Neural crest cell (in vitro differentiated cells): ENCODE measurements around the genes TADA3, TTLL3, FANCD2, TATDN2 and SLC6A11.

DNA sequence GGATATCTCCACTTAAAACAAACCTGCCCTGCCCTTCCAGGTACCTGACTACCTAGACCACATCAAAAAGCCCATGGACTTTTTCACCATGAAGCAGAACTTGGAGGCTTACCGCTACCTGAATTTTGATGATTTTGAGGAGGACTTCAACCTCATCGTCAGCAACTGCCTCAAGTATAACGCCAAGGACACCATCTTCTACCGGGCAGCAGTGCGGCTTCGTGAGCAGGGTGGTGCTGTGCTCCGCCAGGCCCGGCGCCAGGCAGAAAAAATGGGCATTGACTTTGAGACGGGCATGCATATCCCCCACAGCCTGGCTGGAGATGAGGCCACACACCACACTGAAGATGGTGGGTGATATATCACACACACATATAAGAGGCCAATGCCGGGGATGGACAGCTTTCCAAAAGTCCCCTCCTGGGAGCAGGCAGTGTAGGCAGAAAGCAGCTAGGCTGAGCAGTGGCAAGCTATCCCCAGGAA lies 6.8 kb upstream of the OGG1 start:
- PRO-cap = no peak

DNA sequence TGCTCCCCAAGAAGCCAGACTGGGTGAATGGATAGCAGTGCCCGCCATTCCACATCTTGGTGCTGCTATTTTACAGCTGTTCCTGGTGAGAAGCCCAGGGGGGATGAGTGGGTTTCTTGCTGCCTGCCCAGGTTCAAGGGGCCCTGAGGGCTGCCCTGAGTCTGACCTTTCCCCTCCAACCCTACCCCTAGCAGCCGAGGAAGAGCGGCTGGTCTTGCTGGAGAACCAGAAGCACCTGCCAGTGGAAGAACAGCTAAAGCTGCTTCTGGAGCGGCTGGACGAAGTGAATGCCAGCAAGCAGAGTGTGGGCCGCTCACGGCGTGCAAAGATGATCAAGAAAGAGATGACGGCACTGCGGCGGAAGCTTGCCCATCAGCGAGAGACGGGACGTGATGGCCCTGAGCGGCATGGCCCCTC lies 6.4 kb upstream of the OGG1 start:
- PRO-cap = no peak

DNA sequence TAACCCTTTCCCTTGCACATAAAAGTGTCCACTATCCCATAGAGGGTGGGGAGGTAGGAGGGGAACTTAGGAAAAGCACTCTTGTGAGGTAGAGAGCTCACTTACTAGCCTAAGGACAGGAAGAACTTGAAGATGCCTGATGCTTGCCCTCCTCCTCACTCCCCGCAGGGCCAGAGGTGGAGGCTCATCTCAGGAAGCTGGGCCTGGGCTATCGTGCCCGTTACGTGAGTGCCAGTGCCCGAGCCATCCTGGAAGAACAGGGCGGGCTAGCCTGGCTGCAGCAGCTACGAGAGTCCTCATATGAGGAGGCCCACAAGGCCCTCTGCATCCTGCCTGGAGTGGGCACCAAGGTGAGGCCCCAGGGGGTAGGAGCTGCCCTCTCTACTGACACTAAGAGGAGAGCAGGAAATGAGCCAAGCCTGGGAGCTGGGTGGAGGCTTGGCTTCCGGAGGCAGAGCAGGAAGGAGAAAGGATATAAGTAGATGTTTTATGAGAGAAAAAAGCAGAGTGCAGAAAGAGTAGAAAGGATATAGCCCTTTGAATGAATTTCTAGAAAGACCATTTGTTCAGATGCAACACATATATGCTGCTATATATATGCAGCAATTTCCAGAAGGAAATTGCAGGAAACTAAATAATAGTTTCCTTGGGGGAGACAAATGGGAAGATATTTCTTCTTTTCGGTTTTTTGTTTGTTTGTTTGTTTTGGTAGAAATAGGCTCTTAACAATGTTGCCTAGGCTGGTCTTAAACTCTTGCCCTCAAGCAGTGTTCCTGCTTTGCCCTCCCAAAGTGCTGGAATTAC lies 5.0 kb downstream of the OGG1 start:
- PRO-cap = no peak

DNA sequence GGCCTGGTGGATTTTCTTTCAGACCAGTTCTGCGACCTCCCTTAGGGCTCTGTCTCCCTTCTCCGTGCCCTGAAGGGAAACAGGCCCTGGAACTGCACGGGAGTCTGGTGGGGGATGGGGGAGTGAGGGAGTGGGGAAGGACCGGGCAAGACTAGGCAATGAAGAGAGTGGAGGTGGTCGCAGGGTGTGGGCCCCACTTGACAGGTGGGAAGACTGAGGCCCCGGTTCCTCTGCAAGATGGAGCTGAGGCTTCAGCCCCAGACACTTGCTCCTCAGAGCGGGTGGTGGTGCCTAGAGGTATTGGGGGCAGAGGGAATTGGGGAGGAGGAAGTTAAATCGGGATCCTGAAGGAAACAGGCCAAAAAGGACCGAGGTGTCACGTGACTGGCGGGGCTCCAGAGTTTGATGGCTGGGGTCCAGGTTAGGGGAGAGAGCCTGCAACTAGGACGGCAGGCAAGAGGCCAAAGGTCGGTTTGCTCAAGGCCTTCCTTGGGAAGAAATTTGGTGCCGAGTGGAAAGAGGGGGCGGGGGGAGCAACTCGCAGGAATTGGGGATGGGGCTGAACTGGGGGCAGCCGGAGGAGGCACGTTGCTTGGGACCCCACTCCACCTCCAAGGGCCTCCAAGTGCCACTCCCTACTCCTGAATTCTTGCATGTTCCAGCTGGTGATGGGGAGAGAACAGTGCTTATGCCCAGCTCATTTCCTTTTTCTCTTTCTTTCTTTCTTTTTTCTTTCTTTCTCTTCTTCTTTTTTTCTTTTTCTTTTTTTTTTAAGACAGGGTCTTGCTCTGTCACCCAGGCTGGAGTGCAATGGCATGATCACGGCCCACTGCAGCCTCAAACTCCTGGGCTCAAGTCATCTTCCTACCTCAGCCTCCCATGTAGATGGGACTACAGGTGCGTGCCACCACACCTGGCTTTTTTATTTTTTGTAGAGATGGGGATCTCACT lies 802 bp upstream of the CAMK1 start:
- PRO-cap = no peak

- PRO-cap = bidirectional peak, plus-strand start at chr3:9793082, minus-strand start at chr3:9792387
These were observed at the start of gene TADA3 for GRCh38 chr3:9791934-9792877. Gene TADA3 (minus strand): TSS chr3:9792473.

GRCh38 chr3:9809570-9810541 lies at the start of gene TTLL3:
Gene TTLL3 (plus strand): TSS chr3:9810262.
- PRO-cap = bidirectional peak, plus-strand start at chr3:9809960, minus-strand start at chr3:9809847; bidirectional peak, plus-strand start at chr3:9810220, minus-strand start at chr3:9810210; bidirectional peak, plus-strand start at chr3:9810602, minus-strand start at chr3:9810463

GRCh38 chr3:9897575-9898334 lies 4.9 kb upstream of the IL17RE start:
- PRO-cap = no peak

- PRO-cap = no peak
These were observed 522 bp upstream of the IL17RC start for GRCh38 chr3:9916325-9916826.

GRCh38 chr3:10022482-10023096 lies 3.6 kb upstream of the FANCD2 start:
- PRO-cap = no peak

- PRO-cap = bidirectional peak, plus-strand start at chr3:10026417, minus-strand start at chr3:10026317; bidirectional peak, plus-strand start at chr3:10026746, minus-strand start at chr3:10026695
These were observed at the start of gene FANCD2 for GRCh38 chr3:10026169-10027461. Gene FANCD2 (plus strand): TSS chr3:10026437.

- PRO-cap = no peak
These were observed 9.1 kb downstream of the IRAK2 start for GRCh38 chr3:10173715-10174382.

DNA sequence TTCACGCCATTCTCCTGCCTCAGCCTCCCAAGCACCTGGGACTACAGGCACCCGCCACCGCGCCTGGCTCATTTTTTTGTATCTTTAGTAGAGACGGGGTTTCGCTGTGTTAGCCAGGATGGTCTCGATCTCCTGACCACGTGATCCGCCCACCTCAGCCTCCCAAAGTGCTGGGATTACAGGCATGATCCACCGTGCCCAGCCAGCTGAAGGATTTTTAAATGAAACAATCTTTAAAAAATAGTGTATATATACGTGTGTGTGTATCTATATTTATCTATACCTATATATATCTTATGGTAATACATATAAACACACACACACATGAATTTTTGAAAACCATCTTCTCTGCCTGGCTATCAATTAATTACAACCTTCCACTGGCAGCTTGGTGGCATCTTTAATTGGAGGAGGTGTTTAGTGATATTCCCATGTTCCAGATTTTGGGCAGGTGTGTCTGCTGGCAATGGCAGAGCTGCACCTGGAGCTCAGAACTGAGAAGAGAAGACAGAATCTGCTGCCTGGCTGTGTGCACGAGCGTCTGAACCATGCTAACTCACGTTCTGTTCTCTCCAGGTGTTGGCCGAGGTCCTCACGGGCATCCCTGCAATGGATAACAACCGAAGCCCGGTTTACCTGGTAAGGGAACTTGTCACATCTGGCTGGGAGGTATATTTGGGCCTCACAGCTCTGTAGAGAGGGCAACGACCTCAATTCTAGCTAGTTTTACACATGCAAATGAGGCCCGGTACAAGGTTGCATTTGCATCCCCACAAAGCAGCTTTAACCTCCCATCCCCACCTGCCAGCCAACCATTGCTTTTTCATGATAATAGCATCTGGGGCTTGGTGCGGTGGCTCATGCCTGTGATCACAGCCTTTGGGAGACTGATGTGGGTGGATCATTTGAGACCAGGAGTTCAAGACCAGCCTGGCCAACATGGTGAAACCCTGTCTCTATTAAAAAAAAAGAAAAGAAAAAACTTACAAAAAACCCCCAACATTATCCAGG lies 22.2 kb upstream of the TATDN2 start:
- PRO-cap = no peak

GRCh38 chr3:10248415-10249291 lies at the start of gene TATDN2:
Gene TATDN2 (plus strand): TSS chr3:10248459.
- PRO-cap = bidirectional peak, plus-strand start at chr3:10248527, minus-strand start at chr3:10248257; bidirectional peak, plus-strand start at chr3:10248677, minus-strand start at chr3:10248817; bidirectional peak, plus-strand start at chr3:10249374, minus-strand start at chr3:10249138

DNA sequence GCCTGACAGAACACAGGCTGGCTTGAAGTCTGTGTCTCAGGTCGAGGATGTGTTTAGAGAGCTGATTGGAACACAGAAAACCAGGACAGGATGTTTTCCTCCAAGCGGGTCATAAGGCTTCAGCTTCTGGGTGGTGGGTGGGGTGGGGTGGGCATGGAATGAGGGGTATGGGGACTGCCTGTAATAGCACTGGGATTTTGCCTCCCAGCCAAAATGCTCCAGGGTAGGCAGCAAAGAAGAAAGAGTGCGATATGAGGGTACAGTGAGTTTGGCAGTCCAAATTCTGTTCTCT lies 13.6 kb downstream of the GHRL start:
- PRO-cap = no peak

- PRO-cap = no peak
These were observed 69.0 kb upstream of the SEC13 start for GRCh38 chr3:10389717-10390540.

DNA sequence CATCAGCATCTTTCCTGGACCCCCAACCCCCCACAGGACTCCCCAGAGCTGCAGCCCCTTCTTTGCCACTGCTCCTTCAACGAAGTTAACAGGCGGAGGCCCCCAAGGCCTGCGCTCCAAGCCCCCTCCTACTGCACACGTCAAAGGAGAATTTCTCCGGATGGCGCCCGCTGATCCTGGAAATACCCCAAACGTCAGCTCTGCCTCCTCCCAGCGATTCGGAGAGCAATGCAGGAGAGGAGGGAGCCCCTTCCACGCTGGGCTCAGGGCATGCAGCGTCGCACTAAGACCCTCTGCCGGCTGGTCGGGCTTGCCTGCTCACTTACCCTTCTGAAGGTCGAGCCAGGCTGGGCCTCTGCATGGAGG lies 1.3 kb downstream of the ATP2B2 start:
- PRO-cap = no peak

- PRO-cap = bidirectional peak, plus-strand start at chr3:10815986, minus-strand start at chr3:10815920; bidirectional peak, plus-strand start at chr3:10816228, minus-strand start at chr3:10816143
These were observed at the start of gene SLC6A11 for GRCh38 chr3:10815536-10816319. Gene SLC6A11 (plus strand): TSS chr3:10816228.

DNA sequence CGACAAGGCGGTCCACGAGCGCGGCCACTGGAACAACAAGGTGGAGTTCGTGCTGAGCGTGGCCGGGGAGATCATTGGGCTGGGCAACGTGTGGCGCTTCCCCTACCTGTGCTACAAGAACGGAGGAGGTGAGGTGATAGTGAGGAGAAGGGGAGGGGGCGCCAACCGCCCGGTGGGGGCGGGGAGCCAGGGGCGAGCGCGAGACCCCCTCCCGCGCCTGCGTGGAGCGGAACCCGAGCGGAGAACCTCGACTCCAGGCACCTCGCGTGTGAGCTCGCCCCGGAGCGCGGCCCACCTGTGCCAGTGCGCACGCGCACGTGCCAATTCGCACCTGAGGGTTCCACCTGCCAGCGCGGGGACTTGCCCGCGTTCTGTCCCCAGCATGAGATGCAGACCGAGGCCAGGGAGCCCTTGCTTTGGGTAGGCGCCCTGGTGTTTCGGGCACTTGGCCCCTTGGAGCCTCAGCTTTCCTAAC lies 403 bp downstream of the SLC6A11 start:
- PRO-cap = no peak

- PRO-cap = no peak
These were observed 23.0 kb upstream of the HRH1 start for GRCh38 chr3:11131276-11131741.

GRCh38 chr3:11273198-11273607 lies 1.0 kb downstream of the ATG7 start:
- PRO-cap = no peak